ENCODE measurements around a stretch of chr14.

GRCh38 chr14:61441096-61441442 is 119.7 kb downstream of the PRKCH start:
- RRBS: no CpG with 5 or more reads among the region's 3 CpGs

DNA sequence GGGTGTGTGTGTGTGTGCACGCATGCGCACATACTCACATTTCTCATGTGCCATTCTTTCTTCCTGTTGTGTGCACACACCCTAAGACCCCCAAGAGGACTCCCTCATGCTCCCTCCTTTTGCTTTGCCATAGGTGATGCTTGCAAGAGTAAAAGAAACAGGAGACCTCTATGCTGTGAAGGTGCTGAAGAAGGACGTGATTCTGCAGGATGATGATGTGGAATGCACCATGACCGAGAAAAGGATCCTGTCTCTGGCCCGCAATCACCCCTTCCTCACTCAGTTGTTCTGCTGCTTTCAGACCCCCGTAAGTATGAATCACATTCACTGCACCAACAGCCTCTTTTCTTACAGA is 136.0 kb downstream of the PRKCH start:
- RRBS: no CpG with 5 or more reads among the region's 6 CpGs

- RRBS: no CpG with 5 or more reads among the region's 1 CpG
Measured at GRCh38 chr14:61478154-61478534, 156.8 kb downstream of the PRKCH start.

GRCh38 chr14:61489770-61490017 is 168.3 kb downstream of the PRKCH start:
- RRBS: no CpG with 5 or more reads among the region's 1 CpG

DNA sequence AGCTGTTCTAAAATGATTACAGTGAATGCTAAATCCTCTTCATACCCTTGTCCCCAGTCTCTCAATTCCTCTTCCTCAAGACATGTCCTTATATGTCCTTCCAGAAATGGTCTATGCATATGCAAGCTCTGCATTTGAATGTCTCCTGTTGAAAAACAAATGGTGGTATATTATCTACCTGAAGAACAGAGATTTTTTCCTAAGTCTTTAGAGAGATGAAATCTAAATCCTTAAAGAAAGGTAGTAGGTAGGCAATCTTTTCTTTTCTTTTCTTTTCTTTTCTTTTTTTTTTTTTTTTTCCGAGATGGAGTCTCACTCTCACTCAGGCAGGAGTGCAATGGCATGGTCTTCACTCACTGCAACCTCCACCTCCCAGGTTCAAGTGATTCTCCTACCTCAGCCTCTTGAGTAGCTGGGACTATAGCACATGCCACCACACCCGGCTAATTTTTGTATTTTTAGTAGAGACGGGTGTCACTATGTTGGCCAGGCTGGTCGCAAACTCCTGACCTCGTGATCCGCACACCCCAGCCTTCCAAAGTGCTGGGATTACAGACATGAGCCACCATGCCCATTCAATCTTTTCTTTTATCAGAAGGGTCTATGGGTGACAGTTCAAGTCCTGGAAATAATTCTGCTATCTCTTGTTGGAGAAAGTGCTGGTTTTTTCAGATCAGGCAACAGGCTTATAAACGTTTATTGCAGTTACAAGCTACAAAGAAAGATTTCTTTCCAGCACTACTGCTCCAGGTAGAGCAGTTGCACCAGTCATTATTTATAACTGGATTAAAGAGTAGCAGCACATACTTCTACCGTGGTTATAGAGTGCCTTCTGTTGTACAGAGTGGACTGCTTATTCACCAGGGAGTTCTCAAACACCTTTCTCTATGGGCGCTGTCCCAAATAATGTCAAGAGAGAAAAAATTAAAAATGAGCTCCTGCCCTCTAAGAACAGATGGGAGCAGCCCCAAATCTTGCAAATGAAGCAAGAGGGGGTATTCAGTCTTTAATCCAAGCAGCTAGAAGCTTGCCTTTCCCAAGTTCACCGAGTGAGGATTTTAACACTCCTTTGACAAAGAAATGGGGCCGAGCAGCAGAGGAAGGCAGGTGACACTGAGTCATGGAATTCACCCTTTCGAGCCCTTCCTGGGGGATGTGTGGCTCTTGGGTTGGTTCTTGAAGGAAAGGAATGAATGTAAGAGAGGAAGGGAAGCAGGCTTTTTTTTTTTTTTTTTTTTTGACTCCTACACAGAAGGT is 180.8 kb downstream of the PRKCH start:
- RRBS: no CpG with 5 or more reads among the region's 12 CpGs

- RRBS: no CpG with 5 or more reads among the region's 4 CpGs
Measured at GRCh38 chr14:61588363-61588809, 106.9 kb upstream of the HIF1A start.

DNA sequence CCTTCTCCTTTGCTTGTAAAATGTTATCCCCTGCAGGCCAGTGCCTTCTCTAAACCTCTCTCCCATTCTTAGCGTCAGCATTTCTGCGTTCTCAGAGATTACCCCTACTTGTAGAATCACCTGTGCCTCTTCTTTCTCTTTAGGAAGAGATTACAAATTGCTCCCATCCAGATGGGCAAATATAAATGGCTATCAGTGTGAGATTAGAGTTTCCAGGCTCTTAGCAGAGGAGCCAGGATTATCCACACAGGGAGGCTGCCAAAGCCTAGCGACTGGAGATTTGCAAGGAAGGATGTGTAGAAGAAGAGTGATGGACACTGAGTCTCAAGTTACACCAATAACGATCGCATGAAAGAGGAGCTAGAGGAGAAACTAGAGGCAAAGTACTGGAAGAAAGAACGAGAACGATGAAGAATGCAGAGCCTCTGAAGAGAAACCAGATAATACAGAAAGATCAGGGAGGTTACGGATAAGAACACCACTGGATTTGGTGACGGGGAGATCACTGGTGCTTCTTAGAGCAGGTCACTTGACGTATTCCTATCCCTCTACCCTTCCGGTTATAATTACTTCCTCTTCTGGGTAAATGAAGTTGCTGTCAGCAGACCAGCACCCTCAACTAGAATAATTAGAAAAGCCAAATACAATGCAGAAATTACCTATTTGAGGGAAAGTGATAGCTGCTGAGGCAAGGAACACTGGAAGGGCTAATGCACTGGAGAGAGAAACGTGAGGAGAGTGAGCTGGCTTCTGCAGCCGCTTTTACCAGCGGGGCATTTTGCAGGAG is 93.3 kb upstream of the HIF1A start:
- RRBS: no CpG with 5 or more reads among the region's 14 CpGs

GRCh38 chr14:61736247-61736615 is 26.0 kb upstream of the SNAPC1 start:
- RRBS: no CpG with 5 or more reads among the region's 1 CpG

GRCh38 chr14:61736616-61737319 is 25.5 kb upstream of the SNAPC1 start:
- RRBS: no CpG with 5 or more reads among the region's 7 CpGs

DNA sequence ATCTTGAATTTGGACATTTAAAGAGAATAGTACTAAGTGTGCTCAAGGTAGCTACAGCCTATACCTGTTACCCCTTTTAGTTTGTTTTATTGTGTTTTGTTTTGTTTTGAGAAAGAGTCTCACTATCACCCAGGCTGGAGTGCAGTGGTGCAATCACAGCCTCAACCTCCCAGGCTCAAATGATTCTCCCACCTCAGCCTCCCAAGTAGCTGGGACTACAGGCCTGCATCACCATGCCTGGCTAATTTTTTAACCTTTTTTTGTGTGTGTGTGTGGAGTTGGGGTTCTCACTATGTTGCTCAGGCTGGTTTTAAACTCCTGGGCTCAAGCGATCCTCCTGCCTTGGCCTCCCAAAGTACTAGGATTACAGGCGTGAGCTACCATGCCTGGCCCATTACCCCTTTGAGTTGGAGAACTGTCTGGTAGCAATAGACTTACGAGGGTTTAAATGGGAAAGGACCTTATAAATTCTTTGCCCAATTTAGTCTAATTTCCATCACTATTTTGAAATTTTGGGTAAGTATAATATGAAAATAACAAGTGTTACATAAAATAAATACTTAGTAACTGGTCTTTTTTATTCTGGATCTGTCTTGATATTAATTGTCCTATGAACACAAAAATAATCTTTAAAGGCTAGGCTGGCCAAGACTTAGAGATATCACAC is 23.4 kb upstream of the SNAPC1 start:
- RRBS: no CpG with 5 or more reads among the region's 3 CpGs

DNA sequence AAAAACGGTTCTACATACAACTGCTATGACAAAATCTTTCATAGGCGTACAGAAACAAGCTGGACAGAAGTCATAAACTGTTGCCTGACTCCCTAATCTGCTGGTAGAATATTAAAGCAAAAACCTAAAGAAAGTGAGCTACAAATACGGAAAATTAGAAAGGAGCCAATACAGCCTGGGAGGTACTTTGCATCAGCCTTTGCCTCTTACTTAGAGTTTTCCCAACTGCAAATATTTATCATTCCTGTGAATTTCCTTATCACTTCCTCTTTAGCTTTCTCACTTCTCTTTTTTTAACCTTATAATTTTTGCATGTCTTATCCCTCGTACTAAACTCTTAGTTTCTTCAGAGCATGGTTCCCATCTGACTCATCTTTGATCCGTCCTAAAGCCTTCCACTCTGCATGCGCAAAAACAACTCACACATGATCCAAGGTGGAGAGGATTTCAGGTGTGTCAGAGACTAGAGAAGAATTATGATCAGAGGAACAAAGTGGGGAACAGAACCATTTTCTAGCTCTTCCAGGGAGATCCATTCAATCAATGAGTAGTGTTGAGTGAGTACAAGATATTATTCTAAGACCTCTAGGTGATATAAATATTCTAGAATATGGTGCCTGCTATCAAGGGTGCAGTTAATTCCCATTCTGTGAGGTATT is 9.6 kb upstream of the SNAPC1 start:
- RRBS: no CpG with 5 or more reads among the region's 6 CpGs

GRCh38 chr14:62691992-62692590 is 353.2 kb downstream of the KCNH5 start:
- RRBS: no CpG with 5 or more reads among the region's 3 CpGs

GRCh38 chr14:63453474-63454119 is 89.6 kb downstream of the PPP2R5E start:
- RRBS: no CpG with 5 or more reads among the region's 9 CpGs

- RRBS: no CpG with 5 or more reads among the region's 6 CpGs
Measured at GRCh38 chr14:63563523-63564030, 20.4 kb upstream of the PPP2R5E start.

DNA sequence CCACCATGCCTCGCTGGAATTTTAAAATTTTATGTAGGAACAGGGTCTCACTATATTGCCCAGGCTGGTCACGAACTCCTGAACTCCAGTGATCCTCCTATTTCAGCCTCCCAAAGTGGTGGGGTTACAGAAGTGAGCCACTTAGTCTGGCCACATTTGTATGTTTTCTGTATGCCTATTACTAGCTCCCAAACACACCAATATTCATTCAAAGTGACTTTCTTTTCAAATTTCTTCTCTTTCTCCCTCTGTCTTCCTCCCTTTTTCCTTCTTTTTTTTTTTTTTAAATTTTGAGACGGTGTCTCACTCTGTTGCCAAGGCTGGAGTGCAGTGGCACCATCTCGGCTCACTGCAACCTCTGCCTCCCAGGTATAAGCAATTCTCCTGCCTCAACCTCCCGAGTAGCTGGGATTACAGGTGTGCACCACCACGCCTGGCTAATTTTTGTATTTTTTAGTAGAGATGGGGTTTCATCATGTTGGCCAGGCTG is 48.3 kb upstream of the PPP2R5E start:
- RRBS: no CpG with 5 or more reads among the region's 6 CpGs

DNA sequence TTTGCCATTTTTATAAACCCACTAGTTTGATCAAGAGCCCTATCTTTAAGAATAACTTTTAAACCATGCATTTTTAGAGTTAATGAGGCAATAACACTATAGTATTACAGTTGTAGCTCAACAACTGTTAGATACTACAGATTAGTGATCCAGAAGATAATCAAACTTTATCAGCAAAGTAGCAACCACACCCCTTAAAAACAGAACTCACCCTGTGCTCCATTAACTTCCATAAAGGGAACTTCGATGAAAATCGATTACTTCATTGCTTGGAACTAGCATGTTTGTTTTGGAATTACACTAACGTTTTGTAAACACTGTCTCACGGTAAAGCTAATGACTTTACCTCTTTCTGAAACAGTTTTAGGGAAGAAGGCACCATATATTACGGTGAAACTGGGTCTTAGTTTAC is 1.4 kb downstream of the SGPP1 start:
- RRBS: no CpG with 5 or more reads among the region's 5 CpGs

GRCh38 chr14:64186062-64186797 is 107.9 kb downstream of the ESR2 start:
- RRBS: no CpG with 5 or more reads among the region's 12 CpGs

DNA sequence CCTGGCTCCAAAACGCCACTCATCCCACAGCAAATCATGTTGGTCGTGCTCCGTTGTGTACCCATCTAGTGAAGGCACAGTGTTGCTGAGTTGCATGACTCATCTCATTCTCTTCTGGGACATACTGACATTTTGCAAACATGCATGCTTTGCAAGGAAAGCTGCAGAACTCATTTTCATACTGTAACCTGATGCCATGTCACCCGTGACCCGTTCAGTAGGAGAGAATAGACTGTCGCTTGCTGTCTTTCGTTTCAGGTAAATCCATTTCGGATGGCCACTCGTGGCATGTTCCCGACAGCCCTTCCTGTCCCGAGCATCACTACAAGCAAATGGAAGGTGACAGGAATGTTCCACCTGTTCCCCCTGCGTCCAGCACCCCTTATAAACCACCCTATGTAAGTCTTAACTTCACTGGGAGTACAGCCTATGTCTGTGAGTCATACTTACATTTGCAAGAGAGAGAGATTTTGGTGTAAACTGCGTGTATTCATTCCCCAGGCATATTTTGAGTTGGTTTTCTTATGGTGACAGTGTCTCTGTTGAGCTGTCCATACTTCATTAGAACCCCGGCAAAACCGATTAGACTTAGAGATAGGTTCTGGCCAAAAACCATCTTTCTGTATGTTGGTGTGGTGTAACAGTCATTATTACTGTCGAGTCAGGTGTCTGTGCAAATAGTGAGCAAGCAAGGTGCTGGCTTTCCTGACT is 78.0 kb downstream of the ESR2 start:
- RRBS: no CpG with 5 or more reads among the region's 16 CpGs

- RRBS: 2% methylated on average over 10 of the region's 75 CpGs
Measured at GRCh38 chr14:64337660-64338861, 43.9 kb upstream of the ESR2 start.

- RRBS: no CpG with 5 or more reads among the region's 7 CpGs
Measured at GRCh38 chr14:64522658-64523181, 17.8 kb upstream of the HSPA2 start.